ENCODE measurements around a stretch of chr2.

DNA sequence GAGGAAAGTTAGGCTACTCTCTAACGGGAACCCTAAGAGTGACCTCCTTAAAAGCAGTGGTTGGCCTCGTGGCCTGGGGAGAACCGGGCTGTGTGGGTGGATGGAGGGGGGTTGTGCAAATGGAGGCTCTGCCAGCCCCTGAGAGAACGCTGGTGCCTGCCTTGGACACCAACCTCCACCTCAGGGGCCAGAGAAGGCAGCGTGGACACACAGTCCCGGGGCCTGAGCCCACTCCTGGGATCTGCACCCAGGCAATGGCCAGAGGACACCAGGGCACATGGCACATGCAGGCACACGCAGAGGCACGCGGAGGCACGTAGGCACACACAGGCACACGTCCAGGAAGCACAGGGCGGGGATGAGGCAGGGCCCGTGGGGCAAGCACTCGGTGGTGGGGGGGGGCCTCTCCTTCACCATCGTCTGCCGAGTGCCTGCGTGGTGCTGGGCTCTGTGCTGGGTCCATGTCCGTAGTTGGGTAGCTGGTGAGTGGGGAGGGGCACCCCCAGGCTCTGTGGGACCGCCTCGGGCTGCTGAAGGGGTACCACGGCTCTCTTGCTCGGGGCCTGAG is 4.6 kb downstream of the FAM240C start:
- PRO-cap, 6 experiments = no peak in any of the 6 experiments
- RAMPAGE, long total RNA, 2 experiments = no peak in any of the 2 experiments
- RRBS = no CpG with 5 or more reads among the region's 22 CpGs

GRCh38 chr2:241896139-241896619 is 4.1 kb downstream of the FAM240C start:
- PRO-cap, 6 experiments = no peak in any of the 6 experiments
- RAMPAGE, long total RNA, 2 experiments = no peak in any of the 2 experiments
- RRBS = no CpG with 5 or more reads among the region's 7 CpGs

GRCh38 chr2:241969049-241969631 is 68.9 kb upstream of the FAM240C start:
- PRO-cap, 6 experiments = no peak in any of the 6 experiments
- RAMPAGE, long total RNA, 2 experiments = no peak in any of the 2 experiments
- RRBS = no CpG with 5 or more reads among the region's 11 CpGs